Measurements from ENCODE around the gene UNC13D.

DNA sequence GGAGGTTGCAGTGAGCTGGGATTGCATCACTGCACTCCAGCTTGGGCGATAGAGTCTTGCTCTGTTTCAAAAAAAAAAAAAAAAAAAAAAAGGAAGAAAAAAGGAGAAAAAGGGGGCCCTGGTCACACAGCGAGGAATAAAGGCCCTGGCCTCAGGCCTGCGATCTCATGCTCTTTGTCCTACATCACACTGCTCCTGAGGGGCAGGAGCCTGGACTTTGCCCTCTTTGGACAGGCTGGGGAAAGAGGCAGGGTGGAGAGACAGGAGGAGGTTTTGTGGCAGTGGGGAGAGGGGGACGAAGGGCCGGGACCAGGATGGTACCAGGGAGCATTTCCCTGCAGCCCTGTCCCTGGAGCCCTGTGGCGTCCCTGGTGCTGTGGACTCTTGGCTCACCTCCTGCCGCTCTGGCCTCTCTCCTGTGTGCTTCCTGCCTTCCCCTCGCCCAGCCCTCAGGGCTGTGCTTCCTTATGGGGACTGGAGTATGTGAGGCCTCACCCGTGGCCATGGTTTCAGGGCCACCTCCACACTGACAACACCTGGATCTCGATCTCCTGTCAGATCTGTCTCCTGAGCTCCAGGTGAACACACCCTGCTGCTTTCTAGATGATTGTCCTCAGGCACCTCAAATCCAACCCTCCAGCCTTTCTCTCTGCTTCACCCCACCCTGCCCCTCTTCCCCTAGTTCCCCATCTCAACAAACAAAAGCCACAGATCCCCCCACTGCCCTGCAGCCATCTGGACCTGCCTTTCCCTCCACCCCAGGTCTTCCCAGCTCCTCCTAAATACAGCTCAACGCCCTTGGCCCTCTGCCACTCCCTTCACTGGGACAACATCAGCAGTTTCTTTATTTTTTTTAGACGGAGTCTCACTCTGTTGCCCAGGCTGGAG, 20.0 kb upstream of the SLC25A19 start:
- RRBS: no CpG with 5 or more reads among the region's 12 CpGs

DNA sequence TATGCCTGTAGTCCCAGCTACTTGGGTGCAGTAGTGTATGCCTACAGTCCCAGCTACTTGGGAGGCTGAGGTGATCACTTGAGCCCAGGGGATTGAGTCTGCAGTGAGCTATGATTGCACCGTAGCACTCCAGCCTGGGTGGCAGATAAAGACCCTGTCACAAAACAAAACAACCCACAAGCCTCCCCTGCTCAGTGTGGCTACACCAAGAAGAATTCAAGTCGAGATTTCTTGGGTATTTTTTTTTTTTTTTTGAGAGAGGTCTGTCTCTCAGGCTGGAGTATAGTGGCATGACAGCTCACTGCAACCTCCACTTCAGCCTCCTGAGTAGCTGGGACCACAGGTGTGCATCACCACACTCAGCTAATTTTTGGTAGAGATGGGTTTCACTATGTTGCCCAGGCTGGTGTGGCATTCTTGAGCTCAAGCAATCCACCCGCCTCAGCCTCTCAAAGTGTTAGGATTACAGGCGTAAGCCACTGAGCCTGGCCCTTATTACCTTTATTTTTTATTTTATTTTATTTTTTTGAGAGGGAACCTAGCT, 27.3 kb upstream of the SLC25A19 start:
- RRBS: no CpG with 5 or more reads among the region's 4 CpGs

DNA sequence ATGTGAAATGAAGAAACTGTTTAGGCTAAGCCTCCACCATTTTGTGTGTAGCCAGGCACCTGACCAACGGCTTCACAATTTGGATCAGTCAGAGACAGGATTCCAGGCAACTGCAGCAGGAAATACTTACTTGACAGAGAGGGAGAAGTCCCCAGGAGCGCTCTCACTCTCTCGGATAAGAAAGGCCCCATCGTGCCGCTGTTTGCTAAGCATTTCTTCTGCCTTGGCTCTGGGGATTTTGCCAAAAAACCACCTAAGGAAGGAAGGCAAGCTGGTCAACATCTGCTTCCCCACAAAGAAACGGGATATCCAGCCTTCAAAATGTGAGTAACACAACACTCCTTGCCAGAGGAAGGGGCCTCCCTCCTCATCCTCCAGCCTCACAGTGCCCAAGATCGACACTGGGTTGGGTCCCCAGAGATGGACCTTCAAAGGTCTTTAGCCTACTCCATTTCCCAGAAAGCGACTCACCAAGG, 36.6 kb upstream of the SLC25A19 start:
- RRBS: no CpG with 5 or more reads among the region's 8 CpGs

DNA sequence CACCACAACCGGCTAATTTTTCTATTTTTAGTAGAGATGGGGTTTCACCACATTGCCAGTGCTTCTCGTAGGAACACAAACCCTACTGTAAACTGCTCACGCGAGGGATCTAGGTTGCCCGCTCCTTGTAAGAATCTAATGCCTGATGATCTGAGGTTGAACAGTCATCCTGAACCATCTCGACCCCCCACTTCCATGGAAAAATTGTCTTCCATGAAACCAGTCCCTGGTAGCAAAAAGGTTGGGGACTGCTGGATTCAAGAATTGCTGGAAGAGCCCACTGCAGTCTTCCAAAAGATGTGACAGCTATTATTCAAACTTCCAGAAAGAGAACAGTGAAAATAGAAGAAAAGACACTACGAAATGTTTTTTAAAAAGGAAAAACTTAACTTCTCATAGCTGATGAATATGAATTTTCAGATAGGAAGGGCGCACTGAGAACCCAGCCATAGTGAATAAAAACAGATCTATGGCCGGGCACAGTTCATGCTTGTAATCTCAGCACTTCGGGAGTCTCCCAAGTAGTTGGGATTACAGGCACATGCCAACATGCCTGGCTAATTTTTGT, 51.0 kb downstream of the GRB2 start:
- RRBS: no CpG with 5 or more reads among the region's 10 CpGs

- RRBS: 100% methylated on average over 1 of the region's 17 CpGs
These were observed 37.2 kb downstream of the GRB2 start for GRCh38 chr17:75368154-75368885.

GRCh38 chr17:75475749-75476235, 19.4 kb downstream of the TMEM94 start:
- RRBS: no CpG with 5 or more reads among the region's 7 CpGs

GRCh38 chr17:75512953-75513168, 2.5 kb downstream of the CASKIN2 start:
- RRBS: no CpG with 5 or more reads among the region's 2 CpGs

DNA sequence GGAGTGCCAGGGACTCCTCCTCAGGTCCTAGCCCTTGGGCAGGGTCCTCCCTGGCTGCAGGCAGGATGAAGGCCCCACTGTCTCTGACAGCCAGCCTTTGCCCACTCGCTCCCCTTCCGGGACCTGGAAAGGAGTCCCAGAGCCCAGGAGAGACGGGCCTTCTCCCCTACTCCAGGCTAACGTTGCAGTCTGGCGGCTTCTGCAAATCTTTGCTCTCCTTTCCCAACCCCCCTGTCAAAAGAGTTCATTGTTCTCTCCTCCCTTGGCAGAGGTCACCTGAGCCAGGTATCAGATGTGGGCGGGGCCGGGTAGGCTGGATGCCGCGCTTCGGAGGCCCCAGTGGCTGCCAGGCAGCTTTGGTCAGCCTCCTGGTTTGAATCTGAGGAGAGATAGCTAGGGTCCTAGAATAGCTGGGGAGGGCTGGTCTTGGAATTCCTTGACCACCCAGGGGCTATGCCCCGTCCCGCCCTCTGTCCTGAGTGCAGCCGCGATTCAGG, 24.3 kb downstream of the LLGL2 start:
- RRBS: no CpG with 5 or more reads among the region's 14 CpGs

DNA sequence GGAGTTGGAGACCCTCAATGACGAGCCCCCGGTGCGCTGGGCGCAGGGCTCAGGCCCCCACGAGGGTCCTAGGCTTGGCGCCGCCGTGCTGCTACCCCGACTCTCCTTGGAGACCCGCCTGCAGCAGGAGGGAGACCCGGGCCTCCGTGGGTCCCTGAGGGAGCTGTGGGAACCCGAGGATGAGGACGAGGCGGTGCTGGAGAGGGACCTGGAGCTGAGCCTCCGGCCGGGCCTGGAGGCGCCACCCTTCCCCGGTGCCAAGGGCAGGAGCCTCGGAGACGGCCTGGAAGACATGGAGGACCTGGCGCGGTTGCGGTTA, 2.3 kb downstream of the MYO15B start:
- RRBS: 49% methylated on average over 9 of the region's 24 CpGs

GRCh38 chr17:75635477-75636221, 2.4 kb downstream of the SMIM5 start:
- RRBS: no CpG with 5 or more reads among the region's 18 CpGs

DNA sequence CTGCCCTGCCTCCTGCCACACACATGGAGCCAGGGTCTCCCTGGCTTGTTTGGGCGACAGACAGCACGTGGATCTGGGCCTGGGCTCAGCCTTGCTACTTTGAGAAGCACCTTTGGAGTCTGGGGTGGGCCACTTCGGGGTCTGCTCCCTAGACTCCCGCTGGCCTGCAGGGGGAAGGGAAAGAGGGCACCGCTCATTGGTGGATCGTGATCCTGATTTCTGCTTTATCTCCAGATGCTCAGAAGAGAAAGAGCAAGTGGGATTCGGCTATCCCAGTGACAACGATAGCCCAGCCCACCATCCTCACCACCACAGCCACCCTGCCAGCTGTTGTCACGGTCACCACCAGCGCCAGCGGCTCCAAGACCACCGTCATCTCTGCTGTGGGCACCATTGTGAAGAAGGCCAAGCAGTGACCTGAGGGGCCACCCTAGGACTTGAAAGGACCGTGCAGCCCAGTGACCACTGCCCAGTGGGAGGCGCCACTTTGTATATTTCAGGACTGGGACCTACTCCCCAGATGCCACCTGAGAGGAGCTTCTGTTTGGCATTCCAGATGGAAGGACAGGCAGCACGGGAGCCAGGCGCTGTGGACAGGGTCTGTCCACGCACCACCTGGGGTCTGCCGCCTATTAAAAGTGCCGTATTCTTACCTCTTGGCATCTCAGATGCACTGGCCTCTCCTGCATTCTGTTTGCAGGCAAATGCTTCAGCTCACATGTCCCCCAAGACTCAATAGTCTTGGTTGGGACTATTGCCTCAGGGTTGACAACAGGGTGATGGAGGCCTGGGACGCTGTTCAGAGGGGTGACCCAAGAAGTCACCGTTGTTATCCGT, 14.9 kb upstream of the ITGB4 start:
- RRBS: no CpG with 5 or more reads among the region's 22 CpGs

- RRBS: no CpG with 5 or more reads among the region's 14 CpGs
These were observed 887 bp downstream of the GALK1 start for GRCh38 chr17:75764037-75764573.

DNA sequence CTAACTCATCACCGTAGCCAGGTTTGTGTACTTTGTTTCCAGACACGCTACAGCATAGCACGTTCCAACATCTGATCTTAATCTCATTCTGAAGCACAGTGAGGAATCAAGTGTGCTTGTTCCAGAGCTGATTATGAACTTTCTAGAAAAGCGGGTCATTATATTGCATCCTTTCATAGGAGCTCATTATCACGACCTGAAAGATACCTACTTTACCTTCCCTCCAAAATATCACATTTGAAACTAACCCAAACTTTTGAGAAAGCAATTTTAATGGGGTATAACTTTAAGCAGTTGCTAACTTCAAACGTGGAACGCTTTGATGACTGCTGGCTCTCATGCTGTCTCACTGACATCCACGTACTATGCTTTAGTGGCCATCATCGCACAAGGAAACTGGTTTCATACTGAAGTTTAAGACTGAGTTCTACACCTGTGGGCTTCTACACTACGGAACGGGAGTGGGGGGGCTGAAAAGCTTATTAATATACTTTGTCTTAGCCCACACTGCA, 2.8 kb downstream of the H3-3B start:
- RRBS: no CpG with 5 or more reads among the region's 11 CpGs

DNA sequence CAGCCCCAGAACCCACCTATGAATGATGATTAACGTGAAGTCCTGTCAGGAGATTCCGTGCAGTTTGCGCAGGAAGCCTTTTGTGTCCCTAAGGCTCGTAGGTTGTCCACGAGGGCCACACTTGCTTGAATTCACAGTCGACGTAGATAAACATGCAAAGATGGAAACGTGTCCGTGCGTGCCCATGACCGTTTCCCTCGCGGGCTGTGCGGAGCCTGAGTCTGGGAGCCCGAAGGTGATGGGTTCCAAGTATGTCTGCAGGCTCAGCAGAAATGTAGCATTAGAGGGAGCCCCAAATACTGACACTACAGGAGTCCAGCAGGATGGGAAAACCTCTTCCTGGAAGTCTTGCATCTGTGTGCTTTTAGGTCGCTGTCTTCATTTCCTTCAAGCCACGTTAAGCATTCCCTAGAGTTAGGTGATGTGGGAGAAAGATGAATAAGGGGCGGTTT, 780 bp downstream of the UNK start:
- RRBS: no CpG with 5 or more reads among the region's 18 CpGs

GRCh38 chr17:75832763-75833819, 11.1 kb downstream of the UNC13D start:
- RRBS: 40% methylated on average over 1 of the region's 26 CpGs

- RRBS: 70% methylated on average over 1 of the region's 9 CpGs
These were observed 947 bp downstream of the UNC13D start for GRCh38 chr17:75843334-75843579.

- RRBS: no CpG with 5 or more reads among the region's 29 CpGs
These were observed at the start of gene UNC13D for GRCh38 chr17:75843950-75844810. TSS of gene UNC13D (minus strand) at chr17:75844404.

DNA sequence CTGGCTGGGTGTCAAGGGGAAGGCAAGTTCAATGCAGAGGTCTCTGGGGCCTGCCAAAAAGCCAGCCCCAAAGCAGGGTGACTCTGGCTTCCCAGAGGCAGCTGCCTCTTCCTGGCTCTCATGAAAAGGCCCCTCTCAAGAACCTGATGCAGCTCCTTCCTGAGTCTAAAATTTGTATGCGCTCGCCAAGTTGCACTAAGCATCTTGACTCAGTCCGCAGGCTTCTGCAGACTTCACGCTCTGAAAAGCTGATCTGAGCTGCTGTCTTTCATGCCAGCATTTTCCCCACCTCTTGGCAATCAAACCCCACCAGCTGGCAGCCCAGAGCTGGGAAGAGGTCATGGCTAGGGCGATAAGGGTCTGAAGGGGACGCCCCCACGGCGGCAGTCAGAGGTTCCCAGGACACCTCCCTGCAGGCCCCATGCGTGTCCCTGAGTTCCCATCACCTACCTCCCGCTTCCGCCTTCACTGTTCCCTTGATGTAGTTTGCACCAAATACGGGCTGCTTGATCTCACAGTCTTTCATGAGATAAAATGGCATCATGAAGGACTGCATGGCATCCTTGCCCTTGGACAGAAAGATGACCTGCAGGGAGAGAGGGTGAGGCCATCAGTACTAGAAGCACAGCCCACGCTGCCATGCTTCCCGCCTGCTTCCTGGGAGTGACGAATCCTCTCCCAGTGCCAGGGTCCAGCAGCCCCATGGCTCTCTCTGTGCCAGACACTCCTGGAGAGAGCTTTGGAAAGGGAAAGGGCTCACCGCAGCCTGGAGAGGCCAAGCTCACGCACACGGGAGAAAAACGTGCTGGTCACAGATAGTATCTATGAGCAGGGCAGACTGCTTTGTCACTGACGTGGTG, 5.2 kb upstream of the UNC13D start:
- RRBS: no CpG with 5 or more reads among the region's 20 CpGs

DNA sequence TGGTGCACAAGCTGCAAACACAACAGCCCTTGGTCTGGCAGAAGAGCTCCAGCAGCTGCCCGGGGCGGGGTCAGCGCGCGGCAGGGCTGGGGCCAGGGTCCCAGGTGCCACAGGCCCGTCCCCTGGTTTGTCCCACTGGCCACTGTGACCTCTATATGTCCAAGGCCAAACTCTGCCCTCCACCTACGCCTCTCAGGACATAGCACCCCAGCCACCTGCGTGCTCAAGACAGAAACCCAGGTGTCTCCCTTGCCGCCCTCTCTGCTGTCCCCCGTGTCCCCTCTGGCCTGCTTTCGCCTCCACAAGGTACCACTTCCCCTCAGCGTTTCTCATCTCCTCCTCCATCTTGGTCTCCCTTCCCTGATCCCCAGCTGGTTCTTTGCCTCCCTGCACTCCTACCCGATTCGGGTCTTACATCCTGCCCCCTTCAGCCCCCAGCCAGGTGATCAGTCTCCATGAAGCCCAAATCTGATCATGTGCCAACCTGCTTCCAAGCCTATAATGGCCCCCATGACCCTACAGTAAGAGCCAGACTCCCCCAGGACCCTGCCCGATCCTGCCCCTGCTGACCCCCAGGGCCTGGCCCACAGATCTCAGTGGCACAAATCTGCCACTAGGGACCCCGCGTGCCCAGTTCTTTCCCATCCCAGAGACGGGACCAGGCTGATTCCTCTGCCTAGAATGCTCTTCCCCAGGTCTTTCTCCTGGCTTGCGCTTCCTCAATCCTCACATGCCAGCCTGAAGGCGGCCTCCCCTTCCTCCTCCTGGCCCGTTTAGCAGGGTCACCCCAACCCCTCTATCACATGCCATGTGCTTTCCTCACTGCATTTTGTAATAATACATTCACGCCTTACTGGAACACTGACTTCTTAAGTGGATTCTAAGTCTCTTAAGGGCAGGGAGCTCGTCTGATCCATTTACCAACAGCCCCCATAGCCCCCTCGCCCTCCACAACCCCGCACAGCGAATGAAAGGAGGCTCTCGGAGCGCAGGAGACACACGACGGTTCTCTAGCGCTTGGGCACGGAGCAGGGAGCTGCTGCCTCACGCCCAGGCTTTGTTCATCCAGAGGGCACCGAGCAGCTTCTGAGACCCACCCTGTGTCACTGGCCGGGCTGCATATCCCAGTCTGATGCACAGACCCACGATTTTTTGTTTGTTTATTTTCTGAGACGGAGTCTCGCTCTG, 1.5 kb downstream of the TRIM65 start:
- RRBS: 100% methylated on average over 1 of the region's 38 CpGs

- RRBS: 14% methylated on average over 10 of the region's 25 CpGs
These were observed 560 bp upstream of the TRIM65 start for GRCh38 chr17:75897193-75897829.